Metanephros (tissue), 2 donors: ENCODE data around the gene ELAVL2.

DNA sequence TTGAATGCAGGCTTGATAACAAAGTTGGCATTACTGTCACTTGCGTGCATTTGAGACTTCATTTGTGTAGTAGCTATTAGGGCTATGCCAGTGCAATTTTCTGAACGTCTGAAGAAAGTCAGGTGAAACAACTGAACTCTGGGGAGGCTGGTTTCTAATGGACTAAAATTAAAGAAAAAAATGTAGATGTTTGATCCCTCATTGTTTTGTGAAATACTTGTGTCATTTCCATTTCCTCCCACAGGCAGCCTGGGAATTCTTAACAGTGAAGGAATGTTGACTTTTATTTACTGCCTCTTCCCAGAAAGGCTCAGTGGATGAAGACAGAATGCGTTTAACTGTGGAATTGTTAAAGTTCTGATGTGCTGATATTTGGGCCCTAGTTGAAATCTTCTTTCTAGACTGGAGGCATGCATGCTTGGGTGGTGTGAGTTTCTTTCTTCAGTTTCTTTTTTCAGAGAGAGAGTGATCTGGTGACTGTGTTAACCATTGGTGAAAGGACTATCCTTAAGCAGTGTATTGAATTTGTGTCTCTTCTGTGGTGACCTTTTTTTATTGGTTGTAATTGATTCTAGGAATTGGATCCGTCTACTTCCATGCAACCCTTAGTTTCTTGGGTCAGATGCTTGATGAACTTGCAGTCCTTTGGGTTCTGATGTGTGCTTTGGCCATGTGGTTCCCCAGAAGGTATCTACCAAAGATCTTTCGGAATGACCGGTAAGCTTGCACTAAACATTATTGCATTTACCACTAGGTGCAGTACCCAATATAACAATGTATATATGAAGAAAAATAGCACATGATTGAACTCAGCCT, 15.5 kb downstream of the ACER2 start:
- RAMPAGE, long total RNA = no peak

- RAMPAGE, long total RNA = no peak
These were observed 365.8 kb downstream of the MLLT3 start for GRCh38 chr9:20256554-20256807.

DNA sequence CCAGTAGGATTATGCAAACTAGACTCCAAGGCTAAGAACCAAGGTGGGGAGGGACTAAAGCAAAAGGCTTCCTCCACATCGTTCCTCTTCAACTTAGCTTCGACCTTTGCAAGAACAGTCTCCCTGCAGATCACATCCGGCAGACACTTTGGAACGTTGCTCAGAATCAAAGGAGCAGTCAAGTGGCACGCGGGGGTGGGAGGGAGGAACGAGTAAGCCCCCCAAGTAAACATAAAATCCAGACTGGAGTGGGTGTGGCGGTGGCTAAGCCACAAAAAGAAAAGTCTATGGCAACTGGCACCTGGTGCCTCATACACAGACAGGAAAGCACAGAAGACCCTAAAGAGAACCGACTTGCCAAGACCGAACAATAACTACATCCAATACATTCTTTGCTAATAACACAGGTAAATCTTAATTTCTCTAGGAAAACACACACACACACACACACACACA, 2.4 kb downstream of the MLLT3 start:
- RAMPAGE, long total RNA = no peak

DNA sequence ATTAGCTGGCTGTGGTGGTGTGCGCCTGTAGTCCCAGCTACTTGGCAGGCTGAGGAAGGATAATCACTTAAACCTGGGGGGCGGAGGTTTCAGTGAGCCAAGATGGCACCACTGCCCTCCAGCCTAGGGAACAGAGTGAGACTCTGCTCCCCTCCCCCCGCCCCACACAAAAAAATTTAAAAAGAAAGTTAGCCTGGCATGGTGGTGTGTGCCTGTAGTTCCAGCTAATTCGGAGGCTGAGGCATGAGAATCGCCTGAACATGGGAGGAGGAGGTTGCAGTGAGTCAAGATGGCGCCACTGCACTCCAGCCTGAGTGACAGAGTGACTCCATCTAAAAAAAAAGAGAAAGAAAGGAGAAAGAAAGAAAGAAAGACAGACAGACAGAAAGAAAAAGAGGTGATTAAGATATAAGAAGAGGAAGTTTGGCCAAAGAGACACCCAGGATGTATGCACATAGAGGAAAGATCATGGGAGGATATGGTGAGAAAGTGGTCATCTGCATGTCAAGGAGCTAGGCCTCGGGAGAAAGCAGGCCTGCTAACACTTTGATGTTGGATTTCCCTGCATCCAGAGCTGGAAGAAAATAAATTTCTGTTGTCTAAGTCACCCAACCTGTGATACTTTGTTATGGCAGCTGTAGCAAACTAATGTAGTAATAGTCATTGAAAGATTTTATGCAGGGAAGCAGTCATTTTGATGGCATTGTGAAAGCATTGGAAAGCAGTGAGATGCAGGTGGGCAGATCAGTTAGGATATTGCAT, 24.8 kb upstream of the FOCAD start:
- RAMPAGE, long total RNA = no peak

DNA sequence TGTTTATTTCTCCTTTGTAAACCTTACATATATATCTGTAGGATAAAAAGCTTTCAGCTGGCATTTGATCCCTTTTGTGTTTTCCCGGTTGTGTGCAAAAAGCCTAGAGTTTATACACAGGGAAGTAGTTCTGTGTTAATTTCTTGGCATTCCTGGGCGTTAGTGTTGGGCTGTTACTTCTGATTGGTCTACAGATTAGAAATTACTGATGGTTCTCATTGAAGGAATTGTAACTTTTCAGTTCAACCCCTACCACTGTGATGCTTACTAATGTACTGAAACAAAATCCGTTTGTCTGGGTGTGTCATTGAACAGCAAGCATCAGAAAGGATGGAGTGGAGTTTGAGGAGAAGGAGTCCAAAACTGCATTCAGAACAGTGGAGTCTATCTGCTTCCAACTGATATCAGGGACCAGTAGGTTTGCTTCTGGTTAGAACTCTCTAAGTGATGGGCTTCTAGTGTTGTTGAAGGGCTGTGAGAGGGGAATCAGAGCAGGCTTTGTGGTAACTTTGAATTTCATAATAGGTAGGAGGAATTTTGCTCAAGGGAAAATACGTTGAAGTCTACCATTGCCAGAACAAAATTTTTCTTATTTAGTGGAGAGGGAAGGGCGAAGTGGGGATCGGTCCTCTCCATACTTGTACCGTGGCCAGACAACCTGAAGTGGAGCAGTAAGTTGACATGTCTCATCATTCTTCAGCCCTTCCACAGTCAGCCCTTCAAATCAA, 109.4 kb downstream of the FOCAD start:
- RAMPAGE, long total RNA = no peak

DNA sequence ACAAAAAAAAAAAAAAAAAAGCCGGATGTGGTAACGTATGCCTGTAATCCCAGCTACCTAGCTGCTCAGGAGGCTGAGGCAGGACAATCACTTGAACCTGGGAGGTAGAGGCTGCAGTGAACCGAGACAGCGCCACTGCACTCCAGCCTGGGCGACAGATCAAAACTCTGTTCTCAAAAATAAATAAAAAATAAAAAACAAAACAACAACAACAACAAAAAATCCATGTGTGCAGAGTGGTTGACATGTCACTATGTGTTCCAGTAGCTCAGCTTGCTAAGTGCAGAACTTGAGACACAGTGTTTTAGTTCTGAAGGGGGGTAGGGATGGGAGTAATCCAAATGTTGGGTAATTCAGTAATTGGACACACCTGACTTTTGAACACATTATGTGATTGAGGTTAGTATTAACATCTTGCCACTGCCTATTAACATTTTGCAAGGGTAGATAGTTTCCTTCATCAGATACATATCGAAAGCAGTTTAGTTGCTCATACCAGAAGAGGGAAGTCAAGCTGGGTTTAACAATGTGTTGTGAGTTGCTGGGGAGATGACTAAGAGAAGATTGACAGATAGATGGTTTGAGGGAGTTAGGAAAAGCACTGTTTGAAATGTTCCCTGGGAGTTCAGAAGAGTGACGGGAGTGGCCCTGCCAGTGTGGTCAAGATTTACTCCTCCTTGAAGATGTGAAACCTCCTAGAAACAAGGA, 1.0 kb downstream of the HACD4 start:
- RAMPAGE, long total RNA = no peak

DNA sequence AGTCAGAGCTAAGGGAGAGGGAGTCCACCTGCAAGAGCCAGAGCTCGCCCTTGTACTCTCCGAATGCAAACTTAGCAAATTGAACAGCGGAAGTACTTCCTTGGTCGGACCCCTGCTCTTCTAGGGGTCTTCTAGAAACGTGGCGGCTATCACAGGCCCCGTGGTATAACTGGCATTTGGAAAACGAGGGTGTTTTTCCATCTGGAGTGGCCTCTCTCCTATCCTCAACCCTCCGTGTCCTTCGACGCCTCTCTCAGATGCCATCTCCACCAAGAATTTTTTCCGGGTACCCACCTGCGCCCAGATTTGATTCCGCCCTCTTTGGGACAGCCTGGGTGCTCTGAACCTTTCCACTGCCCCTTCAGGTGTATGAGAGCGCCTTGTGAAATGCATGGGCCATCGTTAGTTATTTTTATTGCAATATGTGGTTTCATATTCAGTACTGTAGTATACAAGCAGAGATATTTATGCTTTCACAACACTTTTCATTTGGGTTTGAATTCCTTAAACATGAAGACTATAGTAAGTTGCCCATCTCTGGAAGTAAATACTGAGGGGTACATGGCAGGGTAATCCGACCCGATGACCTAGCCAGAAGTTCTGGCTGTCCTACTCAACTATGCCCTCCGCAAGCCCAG, 78.1 kb upstream of the IFNE start:
- RAMPAGE, long total RNA = no peak

DNA sequence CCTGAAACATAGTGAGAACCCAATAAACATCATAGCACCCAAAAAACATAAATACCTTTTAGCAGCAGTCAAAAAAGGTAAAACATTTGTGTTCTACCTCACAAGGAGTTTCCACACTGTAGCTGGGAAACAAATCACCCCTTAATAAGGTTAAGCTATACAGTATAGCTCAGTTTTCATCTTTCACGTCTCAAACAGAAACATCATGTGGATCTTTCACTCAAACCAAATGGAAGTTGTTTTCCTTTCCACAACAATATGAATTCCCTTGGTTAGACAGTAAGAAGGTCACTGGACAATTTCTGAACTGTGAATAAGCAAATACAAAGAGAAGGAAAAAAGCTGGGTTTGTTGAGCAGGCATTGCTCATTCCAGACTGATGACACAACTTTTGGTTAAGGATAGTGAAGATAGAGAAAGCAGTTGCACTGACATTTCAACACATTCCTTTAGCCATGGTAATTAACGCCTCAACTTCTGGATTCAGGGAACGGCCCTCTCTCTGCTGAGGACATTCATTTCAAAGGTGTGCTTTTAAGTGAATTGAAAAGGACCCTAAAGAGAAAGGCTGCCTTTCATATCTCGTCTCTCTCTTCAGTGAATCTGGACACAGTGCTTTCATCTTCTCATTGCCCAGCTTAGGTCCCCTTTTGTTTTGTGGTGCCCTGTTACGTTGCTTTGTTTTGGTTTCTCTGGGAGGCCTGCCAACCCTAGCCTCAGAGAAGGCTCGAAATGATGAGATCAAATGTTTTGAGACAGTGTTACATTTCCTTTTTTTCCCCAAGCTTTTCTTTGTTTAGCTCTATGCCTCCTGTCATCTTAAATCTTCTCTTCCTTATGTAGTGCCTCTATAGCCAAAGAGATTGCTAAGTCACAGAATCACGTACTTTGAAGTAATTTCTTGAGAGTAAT, 94.2 kb upstream of the IFNE start:
- RAMPAGE, long total RNA = no peak

- RAMPAGE, long total RNA = no peak
These were observed 798 bp upstream of the MTAP start for GRCh38 chr9:21801679-21801996.

DNA sequence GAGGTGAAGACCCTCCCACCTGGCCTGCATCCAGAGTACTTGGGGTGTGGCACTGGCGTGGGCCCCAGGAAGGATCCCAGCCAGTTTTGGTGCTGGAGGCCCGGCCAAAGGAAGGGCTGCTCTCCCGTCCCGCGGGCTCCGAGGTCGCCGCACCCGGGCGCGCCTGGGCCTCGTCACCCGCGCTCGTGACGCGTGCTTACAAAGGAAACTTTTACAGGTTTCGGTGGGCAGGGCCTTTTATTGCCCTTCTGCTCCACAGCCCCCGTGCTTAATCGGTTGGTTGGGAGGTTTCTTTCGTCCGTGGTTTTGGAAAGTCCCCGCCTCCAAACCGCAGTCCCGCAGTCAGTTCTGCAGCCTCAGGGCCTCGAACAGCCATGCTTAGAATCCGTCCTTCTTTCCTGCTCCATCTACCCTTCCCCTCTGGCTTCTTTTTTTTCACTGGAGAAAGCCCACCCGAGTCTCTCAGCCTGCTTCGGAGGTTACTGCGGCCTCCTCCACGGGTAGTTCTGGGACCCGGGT, 9.6 kb downstream of the CDKN2A start:
- RAMPAGE, long total RNA = no peak

GRCh38 chr9:22005050-22006206, 3.7 kb downstream of the CDKN2B start:
- RAMPAGE, long total RNA = no peak

GRCh38 chr9:22113778-22114459, 104.8 kb upstream of the CDKN2B start:
- RAMPAGE, long total RNA = no peak

- RAMPAGE, long total RNA = start-site peak on the minus strand at chr9:23826291-23826365, 31 and 10 reads in 2 replicates
These were observed at the start of gene ELAVL2 for GRCh38 chr9:23826114-23826607. ELAVL2 (minus strand) TSS chr9:23826240.

DNA sequence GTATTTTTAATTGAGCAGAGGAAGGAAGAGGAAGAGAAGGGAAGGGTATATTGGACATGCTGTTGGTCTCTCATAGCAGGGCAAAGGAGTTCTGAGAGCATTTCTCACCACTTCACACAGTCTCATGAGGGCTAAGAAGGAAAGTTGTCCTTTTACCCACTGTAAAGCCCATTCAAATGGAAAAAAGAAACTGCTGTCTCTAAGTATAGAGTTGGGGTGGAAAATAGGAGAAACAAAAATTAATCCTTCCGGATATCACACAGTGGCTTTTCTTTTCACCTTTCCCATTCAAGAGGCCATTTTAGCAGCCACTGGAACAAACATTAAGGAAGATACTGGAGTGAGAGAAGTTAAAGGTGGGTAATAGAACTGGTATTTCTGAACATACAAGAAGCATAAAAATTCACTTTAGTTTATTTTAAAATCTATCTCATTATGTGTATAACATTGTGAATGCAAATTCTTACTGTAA, 377.3 kb upstream of the TUSC1 start:
- RAMPAGE, long total RNA = no peak

DNA sequence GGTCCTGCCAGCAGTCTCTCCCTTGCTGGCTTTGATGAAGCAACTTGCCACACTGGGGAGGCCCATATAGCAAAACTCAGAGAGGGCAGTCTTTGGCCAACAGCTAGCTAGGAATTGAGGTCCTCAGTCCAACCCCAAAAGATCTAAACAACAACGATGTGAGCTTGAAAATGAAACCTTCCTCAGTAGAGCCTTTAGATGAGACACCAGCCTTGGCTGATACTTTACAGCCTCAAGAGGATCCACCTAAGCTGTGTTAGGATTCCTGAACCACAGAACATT, 8.6 kb upstream of the CAAP1 start:
- RAMPAGE, long total RNA = no peak

GRCh38 chr9:27047238-27047511, 41.7 kb upstream of the LRRC19 start:
- RAMPAGE, long total RNA = no peak

- RAMPAGE, long total RNA = no peak
These were observed 30.3 kb upstream of the TEK start for GRCh38 chr9:27078662-27079097.

DNA sequence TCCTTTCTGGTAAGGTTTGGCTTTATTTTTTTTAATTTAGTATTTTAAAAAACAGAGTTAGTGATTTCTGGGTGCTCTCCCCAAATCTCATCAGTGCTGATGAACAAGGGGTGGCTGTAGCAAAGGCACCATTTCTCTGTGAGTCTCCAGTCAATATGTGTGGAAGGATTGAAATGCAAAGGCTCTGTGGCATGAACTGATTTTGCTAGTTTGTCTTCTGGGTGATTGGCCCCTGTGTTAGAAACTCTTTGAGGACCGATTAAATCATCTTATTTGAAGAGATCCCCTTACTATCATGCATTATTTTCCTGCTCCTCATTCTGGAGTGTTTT, 575 bp downstream of the TEK start:
- RAMPAGE, long total RNA = no peak

DNA sequence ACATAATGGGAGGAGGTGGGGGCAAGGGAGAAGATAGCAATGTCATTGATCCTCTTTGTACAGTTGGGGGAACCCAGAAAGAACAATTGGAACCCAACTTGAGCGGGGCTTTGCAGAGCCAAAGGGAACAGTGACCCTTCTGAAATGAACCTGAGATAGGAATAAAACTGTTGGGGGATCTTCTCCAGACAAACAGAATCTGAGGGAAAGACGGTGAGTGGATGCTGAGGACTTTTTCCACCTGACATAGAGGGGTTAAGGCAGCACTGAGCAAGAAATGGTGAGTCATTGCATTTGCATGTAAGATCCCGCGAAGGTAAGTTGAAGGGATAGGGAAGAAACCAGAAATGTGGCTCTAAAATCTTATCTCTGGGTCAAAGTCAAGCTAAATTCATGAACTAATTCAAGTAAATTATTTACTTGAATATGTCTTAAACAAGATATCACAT, 74.3 kb upstream of the EQTN start:
- RAMPAGE, long total RNA = no peak

GRCh38 chr9:28916316-28916707, 297.1 kb downstream of the LINGO2 start:
- RAMPAGE, long total RNA = no peak